Hematopoietic multipotent progenitor cell (in vitro differentiated cells): ENCODE measurements around the genes FANCD2OS and CAND2.

DNA sequence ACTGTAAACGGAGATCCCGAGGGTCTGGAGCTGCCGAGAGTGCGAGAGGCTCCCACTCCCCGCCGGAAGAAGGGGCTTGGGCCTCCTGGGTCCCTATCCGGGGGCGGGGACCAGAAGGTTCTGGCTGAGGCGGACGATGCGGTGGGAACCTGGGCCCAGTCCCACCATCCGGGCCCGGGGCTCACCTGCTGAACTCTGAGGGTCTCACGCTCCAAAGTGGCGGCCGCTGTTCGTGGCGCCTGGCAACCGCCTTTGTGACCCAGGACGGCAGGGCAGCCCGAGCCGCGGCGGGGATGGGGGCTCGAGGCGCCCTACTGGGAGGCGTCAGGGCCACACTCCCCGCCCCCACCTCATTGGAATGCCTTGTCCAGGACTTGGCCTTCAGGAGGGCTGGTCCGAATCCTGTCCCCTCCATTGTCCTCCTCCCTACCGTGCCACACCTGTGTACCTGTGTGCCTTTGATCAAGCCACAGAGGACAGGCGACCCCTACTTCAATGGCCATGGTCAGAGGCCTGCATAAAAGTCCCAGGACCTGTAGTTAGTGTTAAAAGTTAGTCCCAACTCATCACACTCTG is at the start of gene FANCD2OS:
FANCD2OS (minus strand) TSS at position 197 of the 576 bp plus-strand sequence.
- CAGE, long polyA plus RNA, result no peak

DNA sequence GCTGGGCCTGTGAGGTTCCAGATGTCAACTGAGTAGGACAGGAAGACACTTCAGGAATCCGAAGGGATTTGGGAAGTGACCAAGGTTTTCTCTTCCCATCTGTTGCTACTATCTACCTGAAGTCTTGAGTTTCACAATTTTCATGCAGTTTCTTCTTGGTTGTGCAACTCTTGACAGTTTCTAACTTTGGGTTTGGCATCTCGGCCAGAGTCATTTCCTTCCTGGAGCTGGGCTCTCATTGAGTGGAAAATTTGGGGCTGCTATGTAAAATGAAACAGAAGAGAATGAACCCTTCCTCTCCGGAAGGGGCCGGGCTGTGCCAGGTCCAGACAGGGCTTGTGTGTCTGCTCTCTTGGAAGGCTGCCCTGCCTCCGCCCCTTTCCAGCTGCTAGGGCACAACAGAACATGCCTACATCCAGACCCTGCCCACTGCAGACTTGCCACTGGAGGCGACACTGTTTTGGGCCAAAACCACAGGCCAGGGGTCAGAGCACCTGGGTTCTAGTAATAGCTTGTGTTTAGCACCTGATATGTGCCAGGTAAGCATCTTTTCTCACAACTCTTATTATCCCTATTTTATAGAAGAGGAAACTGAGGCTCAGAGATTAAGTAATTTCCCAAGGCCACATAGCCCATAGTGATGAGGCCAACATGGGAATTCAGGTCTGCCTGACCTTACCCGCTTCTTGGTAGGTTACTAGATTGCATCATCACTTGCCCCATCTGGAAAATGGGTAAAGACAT is 24.9 kb downstream of the IRAK2 start:
- CAGE, long polyA plus RNA, result no peak

GRCh38 chr3:10195459-10196248 is 30.9 kb downstream of the IRAK2 start:
- CAGE, long polyA plus RNA, result no peak

DNA sequence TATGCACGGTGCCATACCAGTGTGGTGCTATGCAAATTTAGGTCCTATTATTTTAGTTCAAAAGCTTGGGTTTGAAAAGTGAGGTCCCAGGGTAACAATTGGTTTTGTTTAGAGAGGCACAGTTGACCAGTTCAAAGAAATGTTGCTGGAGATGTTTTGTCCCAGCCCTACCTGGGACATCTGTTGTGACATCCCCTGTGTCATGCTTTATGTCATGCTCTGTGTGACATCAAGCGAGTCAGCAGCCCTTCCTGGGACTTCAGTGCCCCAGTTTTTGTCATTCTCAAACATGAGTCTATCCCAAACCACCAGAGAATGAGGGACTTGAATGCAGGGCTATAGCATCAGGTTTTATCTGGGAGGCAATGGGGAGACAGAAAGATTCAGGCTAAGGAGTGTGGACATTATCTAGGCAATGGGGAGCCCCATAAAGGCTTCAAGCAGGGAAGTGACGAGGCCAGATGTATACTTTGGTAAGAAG is 33.9 kb downstream of the IRAK2 start:
- CAGE, long polyA plus RNA, result no peak

GRCh38 chr3:10228594-10228929 is 19.7 kb upstream of the TATDN2 start:
- CAGE, long polyA plus RNA, result no peak

DNA sequence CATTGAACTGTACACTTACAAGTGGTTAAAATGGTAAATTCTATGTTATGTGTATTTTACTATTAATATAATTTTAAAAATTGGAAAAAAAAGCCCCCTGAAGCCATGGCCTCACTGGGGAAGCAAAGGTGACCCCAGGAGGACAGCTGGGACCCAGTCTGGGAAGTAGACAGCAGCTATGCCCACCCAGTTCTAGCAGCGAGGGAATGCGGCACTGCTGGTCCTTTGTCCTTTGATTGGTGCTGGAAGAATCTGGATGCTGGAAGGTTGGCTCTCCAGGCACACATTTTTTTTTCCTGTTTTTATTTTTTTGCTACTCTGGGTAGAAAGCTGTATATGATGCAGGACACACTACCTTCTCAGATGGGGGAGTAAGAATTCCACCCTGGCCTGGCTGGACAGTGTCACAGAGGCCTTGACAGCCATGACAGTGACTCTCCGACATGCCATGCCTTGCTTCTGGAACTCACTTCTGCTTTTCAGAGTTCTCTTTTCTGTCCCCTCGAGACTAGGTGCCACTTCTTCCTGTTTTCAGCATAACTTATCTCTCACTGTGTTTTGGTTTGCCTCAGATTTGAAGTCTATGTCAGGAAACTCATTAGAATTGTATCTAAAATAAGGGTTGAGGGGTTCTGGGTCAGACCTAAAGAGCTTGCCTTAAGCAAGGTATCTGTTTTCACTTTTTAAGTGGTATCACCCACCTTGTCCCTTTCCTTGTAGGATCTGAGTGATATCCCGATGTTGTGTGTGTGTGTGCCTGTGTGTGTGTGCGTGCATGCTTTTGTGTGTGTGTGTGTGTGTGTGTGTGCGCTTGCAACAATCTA is 69.0 kb upstream of the SEC13 start:
- CAGE, long polyA plus RNA, result no peak

DNA sequence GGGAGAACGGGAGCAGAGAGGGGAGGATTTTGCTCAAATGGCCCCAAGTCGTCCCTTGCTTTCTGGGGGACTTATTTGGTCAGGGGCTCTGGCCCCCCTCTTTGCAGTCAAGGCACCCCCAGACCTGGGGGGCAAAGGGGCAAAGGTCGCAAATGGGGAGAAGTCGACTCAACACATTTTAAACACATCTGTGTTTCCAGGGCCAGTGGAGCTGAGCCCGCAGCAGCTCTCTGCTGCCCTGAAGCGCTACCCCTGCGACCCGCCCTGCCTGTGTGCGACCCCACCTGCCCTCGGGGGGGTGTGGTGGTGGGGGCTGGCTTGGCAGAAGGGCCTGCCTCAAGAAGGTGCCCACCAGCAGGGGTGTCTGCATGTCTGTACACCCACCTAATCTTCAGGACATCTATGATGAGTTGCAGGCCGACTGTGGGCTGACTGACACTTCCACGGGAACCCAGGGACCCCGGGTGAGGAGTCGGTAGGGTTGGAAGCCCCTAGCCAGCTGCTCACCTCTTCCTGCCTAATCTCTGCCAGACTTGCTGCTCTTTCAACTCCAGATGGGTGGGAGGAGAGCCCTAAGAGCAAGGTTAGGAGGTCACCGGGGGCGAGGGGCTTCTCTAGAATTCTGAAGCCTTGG is 721 bp upstream of the ATP2B2 start:
- CAGE, long polyA plus RNA, result no peak

- CAGE, long polyA plus RNA, result no peak
Measured at GRCh38 chr3:10697950-10698534, 118.0 kb upstream of the SLC6A11 start.

- CAGE, long polyA plus RNA, result no peak
Measured at GRCh38 chr3:10993471-10994259, 1.1 kb downstream of the SLC6A1 start.

DNA sequence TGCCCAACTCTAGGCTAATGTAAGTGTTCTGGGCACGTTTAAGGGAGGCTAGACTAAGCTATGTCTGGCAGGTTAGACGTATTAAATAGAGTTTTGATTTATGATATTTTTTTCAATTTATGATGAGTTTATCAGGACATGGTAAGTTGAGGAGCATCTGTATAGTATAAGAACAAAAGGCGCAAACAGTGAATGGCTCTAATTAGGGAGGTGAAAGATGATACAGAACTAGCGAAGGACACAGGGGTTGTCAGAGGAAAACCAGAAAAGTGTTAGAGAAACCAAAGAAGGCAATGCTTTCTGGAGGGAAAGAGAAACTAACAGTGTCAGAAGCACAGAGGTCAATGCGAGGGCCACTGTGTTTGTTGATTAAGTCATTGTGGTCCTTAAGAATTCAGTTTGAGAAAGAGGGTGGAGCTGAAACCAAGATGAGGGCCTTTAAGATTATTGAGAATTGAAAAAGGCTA is 28.7 kb downstream of the ATG7 start:
- CAGE, long polyA plus RNA, result no peak

GRCh38 chr3:11454006-11454688 is 181.9 kb downstream of the ATG7 start:
- CAGE, long polyA plus RNA, result no peak

GRCh38 chr3:11590988-11591935 is 52.5 kb downstream of the VGLL4 start:
- CAGE, long polyA plus RNA, result no peak

- CAGE, long polyA plus RNA, result no peak
Measured at GRCh38 chr3:11592224-11592767, 51.4 kb downstream of the VGLL4 start.

- CAGE, long polyA plus RNA, result no peak
Measured at GRCh38 chr3:11603332-11604110, 40.2 kb downstream of the VGLL4 start.

DNA sequence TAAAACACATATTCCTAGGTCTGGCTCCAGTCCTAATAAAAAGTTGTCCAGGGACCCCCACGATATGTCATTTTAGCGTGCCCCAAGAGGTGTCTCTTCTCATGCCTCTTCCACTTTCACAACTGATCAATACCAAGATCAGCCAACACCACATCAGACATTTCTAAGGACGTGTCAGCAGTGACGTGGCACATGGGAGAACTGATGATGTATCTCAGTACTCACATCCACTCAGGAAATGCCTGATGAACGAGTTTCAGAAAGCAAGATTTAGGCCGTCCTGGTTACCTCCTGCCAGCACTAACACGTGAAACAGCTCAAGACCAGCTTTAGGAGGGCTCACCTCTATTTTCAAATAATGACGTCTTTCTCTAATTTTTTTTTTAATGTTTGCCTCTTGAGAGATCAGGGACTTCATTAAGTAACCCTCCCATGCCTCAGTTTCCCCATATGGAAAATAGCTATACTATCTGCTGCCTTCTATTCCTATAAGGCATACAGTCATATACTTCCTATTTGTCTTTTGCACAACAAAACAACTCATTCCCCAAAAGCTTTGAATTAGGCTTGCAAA is 19.5 kb downstream of the VGLL4 start:
- CAGE, long polyA plus RNA, result no peak

DNA sequence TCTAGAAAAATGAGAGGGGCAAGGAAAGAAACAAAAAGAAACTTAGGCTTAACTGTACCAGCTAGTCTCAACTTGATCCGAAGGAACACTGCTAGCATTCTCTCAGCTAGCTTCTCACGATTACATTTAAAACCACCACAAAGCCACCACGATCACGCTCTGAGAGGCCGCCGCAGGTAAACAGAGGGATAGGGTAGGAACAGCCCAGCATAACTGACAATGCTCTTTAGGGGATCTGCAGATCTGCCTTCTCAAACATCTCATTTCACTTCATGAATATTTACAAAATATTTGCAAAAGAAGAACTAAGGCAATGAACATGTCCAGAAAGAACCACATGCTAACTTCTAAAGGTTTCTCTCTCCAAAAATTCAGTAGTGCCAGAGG is 19.0 kb downstream of the VGLL4 start:
- CAGE, long polyA plus RNA, result no peak

GRCh38 chr3:11625790-11625994 is 18.0 kb downstream of the VGLL4 start:
- CAGE, long polyA plus RNA, result no peak

GRCh38 chr3:11791828-11792289 is 54.8 kb downstream of the TAMM41 start:
- CAGE, long polyA plus RNA, result no peak

GRCh38 chr3:12719917-12720490 is 39.1 kb downstream of the TMEM40 start:
- CAGE, long polyA plus RNA, result no peak

GRCh38 chr3:12796355-12796894 is at the start of gene CAND2:
Gene CAND2 (plus strand): TSS chr3:12796680.
- CAGE, long polyA plus RNA, result start-site peak on the plus strand at chr3:12796647-12796689, 36 reads